Neural crest cell (in vitro differentiated cells): ENCODE data around the genes PRR15 and WIPF3.

GRCh38 chr7:28239924-28240280 is 59.3 kb upstream of the JAZF1 start:
- PRO-cap, result no peak

GRCh38 chr7:28410818-28411802 is 1.2 kb upstream of the CREB5 start:
- PRO-cap, result bidirectional peak, plus-strand start at chr7:28411023, minus-strand start at chr7:28410876

GRCh38 chr7:28570285-28571039 is 158.1 kb downstream of the CREB5 start:
- PRO-cap, result no peak

DNA sequence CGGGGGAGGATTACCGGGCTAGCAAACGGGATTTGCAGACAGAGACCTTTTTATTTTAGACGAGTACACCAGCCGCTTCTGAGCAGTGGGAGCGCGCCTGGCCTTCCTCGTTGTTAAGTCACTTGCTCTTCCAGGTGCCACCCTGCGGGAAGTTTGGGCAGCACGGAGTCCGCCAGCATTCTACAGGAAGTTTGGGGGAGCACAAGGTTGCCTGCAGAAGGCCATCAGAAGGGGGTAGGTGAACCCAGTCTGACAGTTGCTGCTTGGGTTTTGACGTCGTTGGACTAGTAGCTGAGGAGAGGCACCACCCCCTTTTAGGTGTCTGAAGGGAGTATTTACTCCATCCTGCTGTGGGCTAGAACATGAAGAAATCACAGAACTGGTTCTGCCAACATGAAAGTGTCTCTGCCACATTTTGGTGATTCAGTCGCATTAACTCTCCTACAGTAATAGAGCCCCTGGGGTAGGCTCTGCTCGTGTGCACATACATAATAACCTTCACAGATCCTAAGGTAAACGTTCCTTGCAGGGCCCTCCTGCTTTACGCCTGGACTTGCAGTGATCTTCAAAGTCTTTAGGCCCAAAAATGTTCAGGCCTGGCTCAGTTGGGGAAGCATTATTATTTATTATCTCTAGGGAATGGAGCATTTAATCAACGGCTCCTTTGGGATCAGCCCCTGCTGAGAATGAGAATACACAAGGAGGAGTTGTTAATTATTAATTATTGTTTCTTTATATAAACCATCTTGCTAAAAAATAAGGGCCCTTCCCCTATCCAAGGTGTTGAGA is 880 bp upstream of the TRIL start:
- PRO-cap, result no peak

- PRO-cap, result bidirectional peak, plus-strand start at chr7:29091459, minus-strand start at chr7:29091223
These were observed 55.2 kb downstream of the CPVL start for GRCh38 chr7:29091096-29091571.

DNA sequence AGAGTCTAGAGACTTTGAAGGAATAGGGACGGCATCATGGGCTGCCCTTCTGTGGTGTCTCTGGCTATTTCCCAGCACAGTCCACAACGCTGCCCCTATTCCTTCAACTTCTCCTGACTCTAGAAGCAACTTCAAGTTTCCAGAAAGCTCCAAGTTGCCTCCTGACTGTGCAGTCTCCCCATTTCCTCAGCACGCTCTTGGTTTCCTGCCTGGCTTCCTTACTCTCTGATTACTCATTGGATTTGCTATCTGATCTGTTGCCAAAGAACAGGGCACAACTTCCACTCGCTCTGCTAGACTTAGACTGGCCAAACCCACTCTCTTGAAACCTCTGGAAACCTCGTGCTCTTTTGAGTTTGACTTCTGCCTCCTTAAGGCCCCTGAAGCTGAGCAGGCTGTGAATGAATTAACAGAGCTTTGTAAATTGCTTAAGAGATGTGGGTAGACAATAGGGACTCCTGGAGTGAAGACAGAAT is 70.5 kb downstream of the CHN2 start:
- PRO-cap, result no peak

- PRO-cap, result no peak
These were observed 94.7 kb downstream of the CHN2 start for GRCh38 chr7:29289129-29289915.

GRCh38 chr7:29375866-29376804 is 181.6 kb downstream of the CHN2 start:
- PRO-cap, result no peak

DNA sequence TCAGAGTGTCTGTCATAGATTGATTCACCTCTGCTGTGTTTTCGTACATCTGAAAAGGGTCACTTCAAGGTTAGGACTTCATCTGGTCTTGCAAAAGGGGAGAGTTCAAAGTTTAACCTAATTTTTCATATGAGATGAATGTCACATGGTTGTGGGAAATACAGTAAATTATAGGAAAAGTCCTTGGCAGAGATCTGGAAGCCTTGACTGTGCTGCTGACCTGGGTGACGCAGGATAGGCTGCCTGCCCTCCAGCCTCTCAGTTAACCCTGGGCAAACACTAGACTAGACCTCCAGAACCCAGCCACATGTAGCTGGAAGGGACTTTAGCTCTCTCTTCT is 75.5 kb upstream of the PRR15 start:
- PRO-cap, result no peak

DNA sequence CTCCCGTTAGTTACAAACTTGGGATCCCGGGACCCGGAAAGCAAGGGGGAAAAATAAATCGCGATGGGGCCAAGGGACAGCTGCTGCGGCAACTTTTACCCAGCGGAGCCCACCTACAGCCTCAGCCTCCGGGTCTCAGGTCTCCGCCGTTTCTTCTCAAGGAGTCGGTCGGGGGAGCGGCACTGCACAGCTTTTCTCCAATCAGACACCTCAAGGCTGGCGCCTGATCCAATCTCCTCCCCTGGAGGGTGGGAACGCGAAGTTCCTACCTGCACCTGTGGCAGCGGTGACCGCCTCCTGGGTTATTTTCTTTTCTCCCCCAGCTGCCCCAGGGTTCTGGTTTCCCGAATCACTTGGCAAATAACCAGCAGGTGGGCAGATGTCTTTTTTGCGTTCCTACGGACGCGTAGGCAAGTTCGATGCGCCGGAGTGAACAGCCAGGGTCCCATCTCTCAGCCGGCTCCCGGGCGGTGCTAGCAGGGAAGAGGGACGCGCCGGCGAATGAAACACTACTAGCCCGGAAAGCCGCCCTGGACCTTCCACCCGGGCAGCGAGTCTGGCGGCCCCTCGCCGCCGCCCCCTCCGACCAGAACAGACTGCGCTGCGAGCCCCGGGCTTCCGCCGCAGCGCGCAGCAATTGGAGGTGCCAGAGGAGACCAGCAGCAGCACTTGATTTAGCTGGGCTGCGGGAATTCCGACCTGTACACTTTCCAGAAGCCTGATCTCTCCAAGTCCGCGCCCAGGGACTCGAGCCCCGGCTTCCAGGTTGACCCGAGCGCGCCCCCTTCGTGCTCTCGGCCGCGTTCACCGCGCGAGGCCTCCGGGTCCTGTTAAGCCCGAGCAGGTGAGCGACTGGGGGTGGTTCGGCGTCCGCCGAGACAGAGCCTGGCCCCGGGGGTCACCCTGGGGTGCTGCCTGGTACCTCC is at the start of gene PRR15:
PRR15 (plus strand) TSS at position 302 of the 926 bp plus-strand sequence.
- PRO-cap, result no peak

- PRO-cap, result unidirectional peak, plus-strand start at chr7:29806508
These were observed at the start of gene WIPF3 for GRCh38 chr7:29805858-29806592. Gene WIPF3, plus strand, starts transcription at chr7:29806508.

DNA sequence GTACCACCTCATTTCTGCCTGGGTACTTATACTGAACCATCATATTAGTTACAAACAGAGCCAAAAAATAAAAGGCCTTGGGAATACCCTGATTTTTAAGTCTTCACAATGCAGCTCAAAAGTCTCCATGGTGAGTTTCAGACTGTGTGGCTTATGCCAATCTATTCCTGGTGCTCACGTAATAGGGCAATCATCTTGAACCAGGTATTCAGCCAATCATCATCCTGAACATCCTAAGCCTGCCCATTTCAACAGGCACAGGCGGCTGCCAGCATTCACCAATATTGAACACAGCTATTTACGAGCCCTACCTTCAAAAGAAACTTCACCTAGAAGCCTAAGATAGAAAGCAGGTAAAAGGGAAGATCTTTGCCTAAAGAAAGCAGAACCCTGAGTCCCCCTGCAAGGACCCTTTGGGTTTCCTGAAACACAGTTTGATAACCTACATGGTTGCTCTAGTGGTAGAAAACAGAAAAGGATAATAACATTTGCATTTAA is 34.1 kb downstream of the SCRN1 start:
- PRO-cap, result no peak

DNA sequence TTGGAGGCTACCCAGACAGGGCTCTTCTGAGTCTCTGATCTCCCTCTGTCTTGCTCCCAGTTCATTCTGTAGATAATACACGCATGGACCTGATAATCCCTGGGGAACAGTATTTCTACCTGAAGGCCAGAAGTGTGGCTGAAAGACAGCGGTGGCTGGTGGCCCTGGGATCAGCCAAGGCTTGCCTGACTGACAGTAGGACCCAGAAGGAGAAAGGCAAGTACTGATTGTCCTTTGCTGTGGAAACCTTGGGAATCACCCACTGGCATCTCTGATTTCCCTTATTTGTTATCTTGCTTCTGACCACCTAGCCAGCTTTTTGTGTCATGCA is 17.9 kb downstream of the PLEKHA8 start:
- PRO-cap, result no peak

GRCh38 chr7:30157629-30158269 is 23.0 kb downstream of the MTURN start:
- PRO-cap, result no peak

DNA sequence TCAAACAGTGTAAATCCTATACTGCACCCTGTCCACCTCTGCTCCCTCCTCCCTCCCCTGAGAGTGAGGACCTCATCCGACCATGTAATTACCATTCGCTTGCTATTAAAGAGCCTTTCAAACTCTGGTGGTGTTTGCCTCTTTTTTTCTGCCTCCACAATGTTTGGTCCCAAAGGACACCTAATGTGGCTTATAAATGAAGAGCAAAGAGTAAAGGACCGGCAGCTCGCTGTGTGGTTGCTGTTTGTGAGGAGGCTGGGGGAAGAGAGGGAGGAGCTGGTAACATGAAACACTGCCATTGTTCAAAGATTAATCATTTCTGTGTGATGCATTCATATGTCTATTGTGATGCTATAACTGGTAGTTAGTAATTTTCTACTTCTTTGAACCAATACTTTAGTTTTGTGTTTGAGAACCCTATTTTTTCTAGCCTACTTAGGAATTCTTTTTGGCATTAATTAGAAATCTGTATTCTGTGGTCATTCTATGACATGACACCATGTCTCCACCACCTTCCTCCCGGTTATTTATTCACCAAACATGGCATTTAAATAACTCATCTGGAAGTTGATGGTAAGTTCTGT is 27.9 kb downstream of the MTURN start:
- PRO-cap, result bidirectional peak, plus-strand start at position 240 of the sequence, minus-strand start at position 248 of the sequence

- PRO-cap, result no peak
These were observed 1.0 kb downstream of the ZNRF2 start for GRCh38 chr7:30285475-30285735.

DNA sequence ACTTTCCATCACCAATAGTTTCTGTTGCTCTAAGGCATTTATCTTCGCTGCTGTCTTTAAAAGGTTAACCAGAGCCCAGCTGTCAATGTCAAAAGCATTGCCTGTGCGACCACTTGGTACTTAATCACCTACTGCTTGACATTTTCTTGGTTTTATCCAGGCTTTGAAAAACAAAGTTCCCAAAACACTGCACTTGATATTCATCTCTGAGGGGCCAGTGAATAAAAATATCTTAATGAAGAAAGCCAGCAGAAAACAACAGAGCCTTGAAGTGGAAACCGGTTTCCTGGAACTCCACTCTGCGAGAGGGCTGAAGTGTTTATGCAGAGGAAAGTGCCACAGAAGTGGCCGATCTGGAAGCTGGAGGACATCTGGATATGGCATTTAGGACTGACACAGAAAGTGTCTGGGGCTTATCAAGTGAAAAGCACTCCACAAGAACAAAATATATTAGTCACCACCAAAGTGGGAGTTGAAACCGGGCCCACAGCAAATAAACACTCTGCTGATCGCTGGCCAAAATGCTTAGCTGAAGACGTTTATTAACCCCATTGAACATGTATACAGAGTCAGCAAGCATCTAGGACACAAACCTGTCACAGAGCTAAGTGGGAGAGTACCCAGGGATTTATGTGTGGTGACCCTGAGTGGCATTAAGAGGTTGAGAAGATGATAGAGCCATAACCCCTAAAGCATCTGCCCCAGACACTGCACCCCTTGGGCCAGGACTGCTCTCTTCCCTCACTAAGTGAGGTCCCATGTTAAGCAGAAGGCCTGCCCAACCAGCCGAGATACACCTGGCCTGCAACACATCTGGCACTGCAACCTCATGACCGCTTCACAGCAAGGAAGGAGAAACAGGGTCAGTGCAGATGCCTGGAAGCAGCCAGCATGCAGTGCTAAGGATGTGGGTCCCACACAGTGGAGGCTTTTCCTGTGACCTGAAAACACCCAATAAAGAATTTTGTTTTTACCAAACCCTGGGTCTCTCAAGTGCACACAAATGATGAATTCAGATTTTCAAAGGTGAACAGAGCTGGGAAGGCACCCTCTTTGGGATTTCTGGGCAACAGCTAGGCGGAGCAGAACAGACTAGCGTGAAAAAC is 7.7 kb downstream of the NOD1 start:
- PRO-cap, result no peak

DNA sequence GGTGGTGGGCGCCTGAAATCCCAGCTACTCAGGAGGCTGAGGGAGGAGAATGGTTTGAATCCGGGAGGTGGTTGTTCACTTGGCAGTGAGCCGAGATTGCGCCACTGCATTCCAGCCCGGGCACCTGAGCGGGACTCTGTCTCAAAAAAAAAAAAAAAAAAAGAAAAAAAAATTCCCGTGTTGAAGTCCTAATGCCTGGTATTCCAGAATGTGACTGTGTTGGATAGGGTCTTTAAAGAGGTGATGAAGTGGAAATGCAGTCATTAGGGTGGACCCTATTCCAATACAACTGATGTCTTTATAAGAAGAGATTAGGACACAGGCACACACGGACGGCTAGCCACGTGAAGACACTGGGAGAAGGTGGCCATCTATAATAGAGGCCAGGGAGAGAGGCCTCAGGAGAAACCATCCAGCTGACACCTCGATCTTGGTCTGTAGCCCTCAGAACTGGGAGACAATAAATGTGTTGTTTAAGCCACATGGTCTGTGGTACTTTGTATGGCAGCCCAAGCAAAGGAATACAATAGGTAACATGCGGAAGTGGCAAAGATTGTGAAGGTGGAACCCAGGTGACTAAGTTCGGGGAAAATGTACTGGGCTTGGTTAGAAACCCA is 967 bp upstream of the MINDY4 start:
- PRO-cap, result no peak

- PRO-cap, result no peak
These were observed 45.0 kb downstream of the MINDY4 start for GRCh38 chr7:30816203-30816599.

- PRO-cap, result no peak
These were observed 34.2 kb upstream of the AQP1 start for GRCh38 chr7:30877388-30877852.